ENCODE data around the genes OCM and ANKRD61.

DNA sequence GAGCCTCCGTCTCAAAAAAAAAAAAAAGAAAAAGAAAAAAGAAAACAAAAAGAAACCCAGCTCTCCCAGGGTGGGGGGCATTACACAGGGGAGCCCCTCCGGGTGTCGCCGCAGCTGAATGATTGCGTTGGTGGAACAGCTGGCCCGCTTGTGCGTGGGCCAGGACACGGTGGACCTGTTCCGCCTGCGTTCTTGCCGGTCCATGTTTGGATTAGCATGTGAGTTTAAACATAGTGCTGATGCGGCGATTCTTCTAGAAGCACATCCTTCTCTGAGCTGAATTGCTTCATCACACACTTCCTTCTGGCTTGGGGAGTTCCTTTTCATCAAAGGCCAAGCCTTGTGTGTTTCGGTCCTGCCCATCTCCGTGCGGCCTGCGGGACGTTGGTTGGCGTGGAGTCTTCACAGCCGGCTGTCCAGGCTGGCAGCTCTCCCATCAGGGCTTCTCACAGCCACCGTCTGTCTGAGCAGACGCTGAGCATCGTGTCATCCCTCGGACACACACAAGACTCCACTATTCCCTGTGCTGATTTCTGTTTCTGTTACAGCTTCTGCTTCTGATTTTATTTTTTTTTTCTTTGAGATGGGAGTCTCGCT lies 45.4 kb upstream of the SLC29A4 start:
- PRO-cap: bidirectional peak, plus-strand start at position 394 of the sequence, minus-strand start at position 204 of the sequence
- RAMPAGE, long total RNA, 3 experiments: no peak in any of the 3 experiments

DNA sequence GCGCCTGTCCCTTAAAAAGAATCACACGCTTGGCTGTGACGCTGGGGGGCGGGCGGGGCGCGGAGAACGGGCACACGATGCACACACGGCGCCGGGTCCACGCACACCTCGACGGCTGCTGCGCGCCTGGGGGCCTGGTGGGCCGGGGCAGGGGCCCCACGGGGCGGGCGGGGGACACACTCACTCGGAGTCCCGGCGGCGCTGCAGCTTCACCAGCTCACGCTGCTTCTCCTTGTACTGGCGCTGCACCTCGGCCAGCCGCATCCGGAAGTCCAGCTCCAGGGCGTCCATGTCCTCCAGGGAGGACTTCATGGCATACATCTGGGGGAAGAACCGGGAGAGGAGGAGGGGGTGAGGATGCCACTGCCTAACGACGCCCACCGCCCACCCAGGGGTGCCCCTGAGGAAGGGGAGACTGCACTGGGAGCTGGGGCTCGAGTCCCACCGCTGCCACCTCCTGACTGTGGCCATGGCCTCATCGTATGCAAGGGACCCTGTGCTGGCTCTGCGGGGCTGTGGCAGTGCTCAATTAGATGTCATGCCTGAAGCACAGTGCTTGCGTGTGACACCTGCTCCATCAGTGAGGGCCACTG lies 61.8 kb downstream of the TNRC18 start:
- PRO-cap: no peak
- RAMPAGE, long total RNA, 3 experiments: no peak in any of the 3 experiments

DNA sequence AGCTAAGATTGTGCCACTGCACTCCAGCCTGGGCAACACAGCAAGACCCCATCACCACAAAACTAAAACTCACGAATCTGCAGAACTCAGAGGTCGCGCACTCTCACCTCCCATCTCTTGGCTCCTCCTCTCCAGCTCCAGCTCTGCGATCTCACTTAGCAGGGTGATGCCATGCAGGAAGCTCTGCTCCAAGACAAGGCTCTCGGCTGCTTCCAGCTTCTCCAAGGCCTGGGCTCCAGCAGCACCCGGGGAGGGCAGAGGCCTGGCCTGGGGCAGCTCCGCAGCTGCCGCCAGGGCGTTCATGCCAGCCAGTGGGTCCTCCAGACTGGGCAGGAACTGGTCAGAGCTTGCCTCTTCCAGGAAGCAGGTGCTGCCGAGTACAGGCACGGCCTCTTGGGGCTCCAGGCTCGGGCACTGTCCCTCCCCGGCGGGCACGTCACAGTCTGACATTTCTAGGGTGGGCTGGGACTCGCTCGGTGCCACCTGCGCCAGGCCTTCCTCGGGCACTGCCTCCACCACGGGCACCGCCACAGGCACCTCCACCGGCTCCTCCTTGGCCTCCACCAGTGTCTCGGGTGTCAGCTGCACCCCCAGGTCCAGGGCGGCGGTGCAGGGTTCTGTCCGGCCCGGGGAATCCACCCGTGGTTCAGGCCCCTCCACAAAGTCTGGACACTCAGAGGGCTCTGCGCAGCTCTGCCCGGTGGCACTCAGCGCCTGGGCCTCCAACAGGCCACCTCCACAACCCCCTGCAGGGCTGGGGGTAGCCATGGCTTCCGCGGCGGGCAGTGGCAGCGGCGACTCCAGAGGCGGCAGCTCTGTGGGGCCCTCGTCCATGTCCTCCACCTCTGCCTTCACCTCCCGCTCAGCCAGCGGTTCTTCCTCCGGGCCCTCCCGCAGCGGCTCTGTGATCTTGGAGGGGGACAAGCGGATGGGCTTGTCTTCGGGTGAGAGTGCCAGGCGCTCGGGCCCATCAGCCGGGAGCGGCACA lies 53.1 kb downstream of the TNRC18 start:
- PRO-cap: no peak
- RAMPAGE, long total RNA, 3 experiments: no peak in any of the 3 experiments

GRCh38 chr7:5421588-5422615 lies 1.7 kb downstream of the TNRC18 start:
- PRO-cap: bidirectional peak, plus-strand start at chr7:5422132, minus-strand start at chr7:5422179; unidirectional peak, plus-strand start at chr7:5422574
- RAMPAGE, long total RNA, 3 experiments: no peak in any of the 3 experiments

DNA sequence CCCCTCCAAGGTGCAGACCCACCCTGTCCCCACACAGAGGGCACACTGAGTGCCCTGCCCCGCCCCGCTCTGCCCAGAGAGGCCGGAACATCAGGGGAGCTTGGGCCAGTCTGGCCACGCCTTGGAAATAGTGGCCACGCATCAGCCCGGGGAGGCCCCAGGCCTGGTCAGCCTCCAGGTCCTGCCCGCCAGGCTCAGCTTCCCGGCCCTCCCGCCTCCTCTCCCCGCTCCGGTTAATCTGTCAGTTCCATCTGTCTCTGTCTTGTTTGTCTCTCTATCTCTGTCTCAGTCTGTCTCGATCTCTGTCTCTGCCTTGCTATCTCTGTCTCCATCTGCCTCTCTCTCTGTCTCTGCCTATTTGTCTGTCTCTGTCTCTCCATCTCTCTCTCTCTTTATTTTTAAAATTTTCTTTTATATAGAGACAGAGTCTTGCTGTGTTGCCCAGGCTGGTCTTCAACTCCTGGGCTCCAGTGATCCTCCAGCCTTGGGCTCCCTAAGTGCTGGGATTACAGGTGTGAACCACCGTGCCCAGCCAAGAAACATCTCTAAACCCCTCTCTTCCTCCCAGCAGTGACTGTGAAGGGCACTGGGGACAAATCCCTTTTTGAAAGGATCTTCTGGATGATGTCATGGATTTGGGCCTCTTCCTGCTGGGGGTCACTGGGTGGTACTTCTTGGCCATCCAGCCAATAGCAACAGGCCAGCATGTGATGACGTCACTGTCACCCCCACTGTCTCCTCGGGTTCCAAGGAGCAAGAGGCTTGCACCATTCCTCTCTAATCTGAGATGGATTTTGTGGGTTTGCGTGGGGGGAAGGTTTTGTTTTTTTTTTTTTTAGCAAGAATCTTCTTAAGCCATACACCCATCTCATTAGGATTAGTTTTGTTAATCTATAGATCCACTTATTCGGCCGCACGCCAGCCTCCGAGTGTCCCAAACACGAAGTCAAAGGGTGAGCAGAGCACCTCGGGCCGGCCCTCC lies 29.1 kb upstream of the TNRC18 start:
- PRO-cap: no peak
- RAMPAGE, long total RNA, 3 experiments: no peak in any of the 3 experiments

DNA sequence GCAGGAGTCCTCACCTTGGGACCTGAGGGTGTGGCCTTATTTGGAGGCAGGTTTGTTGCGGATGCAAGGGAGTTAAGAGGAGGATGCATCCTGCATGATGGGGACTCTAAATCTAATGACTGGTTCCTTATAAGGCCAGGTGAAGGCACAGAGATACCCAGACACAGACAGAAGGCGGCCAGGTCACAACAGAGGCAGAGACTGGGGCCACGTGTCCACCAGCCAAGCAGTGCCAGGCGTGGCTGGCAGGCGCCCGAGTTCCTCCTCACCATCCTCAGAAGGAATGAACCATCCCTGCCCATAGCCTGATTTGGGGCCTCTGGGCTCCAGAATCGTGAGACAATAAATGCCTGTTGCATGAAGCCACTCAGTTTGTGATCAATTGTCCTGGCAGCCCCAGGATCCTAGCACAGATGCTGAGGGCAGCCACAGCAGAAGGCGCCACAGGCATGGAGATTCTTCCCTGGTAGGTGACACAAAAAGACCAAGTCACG lies 21.0 kb downstream of the FBXL18 start:
- PRO-cap: no peak
- RAMPAGE, long total RNA, 3 experiments: no peak in any of the 3 experiments

DNA sequence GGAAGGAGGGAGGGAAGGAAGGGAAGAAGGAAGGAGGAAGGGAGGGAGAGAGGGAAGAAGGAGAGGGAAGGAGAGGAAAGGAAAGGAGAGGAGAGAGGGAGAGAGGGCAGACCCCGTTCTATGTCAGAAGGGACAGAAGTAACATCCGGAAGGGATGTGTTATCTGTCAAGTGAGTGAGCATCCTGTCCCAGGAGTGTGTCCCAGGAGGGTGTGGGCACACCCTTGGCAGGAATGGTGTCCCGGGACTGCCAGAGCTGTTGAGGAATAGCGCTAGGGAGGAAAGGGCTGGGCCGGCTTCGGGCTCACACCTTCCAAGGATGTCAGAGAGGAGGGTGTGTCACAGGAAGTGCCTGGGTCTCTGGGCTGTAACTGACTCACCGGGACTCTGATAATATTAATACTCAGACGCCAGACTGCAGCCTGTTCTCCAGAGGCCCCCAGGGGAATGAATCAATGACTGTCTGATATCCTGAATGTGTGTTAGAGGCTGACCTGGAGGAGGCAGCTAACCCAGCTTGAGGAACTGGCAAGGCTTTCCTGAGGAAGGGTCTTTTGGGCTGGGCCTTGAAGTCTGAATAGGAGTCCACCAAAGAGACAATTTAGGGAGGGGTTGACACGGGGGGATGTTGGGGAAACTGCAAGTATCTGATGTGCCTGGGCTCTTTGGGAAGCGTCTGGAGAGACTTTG lies 18.9 kb upstream of the ACTB start:
- PRO-cap: unidirectional peak, plus-strand start at position 398 of the sequence
- RAMPAGE, long total RNA, 3 experiments: no peak in any of the 3 experiments

- PRO-cap: no peak
- RAMPAGE, long total RNA, 3 experiments: no peak in any of the 3 experiments
Observed at GRCh38 chr7:5605671-5606661, 13.3 kb downstream of the FSCN1 start.

GRCh38 chr7:5610337-5610855 lies 17.8 kb downstream of the FSCN1 start:
- PRO-cap: no peak
- RAMPAGE, long total RNA, 3 experiments: no peak in any of the 3 experiments

- PRO-cap: no peak
- RAMPAGE, long total RNA, 3 experiments: no peak in any of the 3 experiments
Observed at GRCh38 chr7:5633279-5633978, 40.8 kb downstream of the FSCN1 start.

DNA sequence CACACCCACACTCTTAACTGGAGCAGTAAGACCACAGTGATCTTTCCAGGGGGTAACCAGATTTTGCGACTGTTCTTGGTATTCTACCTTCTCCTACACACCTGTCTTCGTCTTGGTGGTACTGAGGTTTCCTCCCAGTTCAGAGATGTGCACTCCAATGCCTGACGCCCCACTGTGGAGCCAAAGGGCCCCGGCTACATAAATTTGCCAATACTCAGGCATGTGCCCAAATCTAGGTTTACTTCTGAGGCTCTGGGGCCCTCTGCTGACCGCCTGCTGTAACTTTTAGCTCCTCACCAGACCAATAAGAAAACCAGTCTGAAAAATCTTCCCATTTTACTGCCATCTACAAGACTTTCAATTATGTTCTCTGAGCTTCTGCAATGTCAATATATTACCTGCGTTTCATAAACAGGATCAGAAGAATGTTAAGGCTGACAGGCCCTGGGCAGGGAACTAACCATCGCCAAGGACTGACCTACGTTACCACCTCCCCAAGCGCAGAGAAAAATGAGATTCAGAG lies 85.4 kb downstream of the FSCN1 start:
- PRO-cap: no peak
- RAMPAGE, long total RNA, 3 experiments: no peak in any of the 3 experiments

DNA sequence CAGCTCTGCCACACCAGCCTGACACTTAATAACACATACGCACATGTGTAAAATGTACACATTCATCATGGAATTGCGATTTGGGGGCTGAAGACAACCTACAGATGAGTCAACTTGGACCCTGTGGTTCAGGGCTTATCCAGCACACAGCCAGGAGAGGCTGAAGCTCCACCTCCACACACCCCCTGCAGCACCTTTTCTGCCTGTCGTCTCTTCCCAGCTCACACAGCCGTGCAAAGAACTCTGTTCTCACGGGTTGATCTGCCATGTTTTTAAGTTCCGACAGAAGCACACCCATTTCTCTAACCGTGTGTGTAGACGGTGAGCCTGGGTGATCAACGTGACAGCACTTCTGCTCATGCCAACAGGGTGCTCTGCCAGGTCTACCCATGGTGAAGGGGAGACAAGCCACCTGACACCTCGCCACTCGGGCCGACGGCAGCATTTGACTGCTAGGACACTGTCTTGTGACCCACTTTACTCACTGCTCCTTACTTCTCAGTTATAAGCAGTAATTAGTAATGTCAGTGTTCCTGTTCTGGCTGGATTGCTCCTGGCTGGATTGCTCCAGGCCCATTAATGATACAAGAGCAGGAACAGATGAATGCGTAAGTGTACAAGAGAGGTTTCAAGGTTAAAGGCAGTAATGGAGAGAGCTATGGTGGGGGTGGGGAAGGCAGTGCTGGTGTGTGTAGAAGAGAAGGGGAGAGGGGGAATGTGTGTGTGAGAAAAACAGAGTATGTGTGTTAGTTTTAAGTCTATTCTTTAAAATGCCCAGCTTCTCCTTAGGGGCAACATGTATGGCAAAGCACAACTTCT lies 90.4 kb downstream of the RNF216 start:
- PRO-cap: bidirectional peak, plus-strand start at position 611 of the sequence, minus-strand start at position 354 of the sequence
- RAMPAGE, long total RNA, 3 experiments: no peak in any of the 3 experiments

GRCh38 chr7:5695132-5696261 lies 86.0 kb downstream of the RNF216 start:
- PRO-cap: unidirectional peak, minus-strand start at chr7:5695543
- RAMPAGE, long total RNA, 3 experiments: no peak in any of the 3 experiments

- PRO-cap: no peak
- RAMPAGE, long total RNA, 3 experiments: no peak in any of the 3 experiments
Observed at GRCh38 chr7:5880351-5880946, at the start of gene OCM. Gene OCM (plus strand): TSS chr7:5880798.

GRCh38 chr7:5987052-5987662 lies 16.7 kb upstream of the RSPH10B start:
- PRO-cap: no peak
- RAMPAGE, long total RNA, 3 experiments: no peak in any of the 3 experiments

DNA sequence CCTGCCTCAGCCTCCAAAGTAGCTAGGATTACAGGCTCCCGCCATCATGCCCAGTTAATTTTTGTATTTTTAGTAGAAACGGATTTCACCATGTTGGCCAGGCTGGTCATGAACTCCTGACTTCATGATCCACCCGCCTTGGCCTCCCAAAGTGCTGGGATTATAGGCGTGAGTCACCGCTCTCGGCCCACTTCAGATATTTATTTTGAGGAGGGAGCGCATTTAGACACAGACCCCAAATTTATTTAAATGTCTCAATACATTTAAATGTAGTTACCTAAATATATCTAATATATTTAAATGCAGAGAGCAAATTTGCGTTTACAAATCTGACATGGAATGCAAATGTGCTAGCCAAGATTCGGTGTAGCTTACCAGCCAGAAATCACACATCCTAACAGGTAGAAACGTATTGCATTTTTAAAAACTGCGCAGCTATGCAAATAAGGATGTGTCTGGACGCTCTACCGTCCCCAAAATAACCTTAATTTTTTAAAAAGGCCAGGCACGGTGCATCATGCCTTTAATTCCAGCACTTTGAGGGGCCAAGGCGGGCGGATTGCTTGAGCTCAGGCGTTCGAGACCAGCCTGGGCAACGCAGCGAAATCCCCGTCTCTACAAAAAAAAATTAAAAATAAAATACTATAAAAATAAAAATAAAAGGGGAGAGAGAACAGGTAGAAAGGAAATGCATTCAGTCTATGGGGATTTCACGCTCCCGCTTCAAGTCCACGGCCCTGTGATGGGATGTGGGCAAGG lies 701 bp downstream of the PMS2 start:
- PRO-cap: no peak
- RAMPAGE, long total RNA, 3 experiments: no peak in any of the 3 experiments

- PRO-cap: unidirectional peak, plus-strand start at chr7:6011692
- RAMPAGE, long total RNA, 3 experiments: no peak in any of the 3 experiments
Observed at GRCh38 chr7:6011296-6011976, 2.4 kb downstream of the AIMP2 start.

- PRO-cap: no peak
- RAMPAGE, long total RNA, 3 experiments: no peak in any of the 3 experiments
Observed at GRCh38 chr7:6026423-6027371, 4.5 kb upstream of the ANKRD61 start.

DNA sequence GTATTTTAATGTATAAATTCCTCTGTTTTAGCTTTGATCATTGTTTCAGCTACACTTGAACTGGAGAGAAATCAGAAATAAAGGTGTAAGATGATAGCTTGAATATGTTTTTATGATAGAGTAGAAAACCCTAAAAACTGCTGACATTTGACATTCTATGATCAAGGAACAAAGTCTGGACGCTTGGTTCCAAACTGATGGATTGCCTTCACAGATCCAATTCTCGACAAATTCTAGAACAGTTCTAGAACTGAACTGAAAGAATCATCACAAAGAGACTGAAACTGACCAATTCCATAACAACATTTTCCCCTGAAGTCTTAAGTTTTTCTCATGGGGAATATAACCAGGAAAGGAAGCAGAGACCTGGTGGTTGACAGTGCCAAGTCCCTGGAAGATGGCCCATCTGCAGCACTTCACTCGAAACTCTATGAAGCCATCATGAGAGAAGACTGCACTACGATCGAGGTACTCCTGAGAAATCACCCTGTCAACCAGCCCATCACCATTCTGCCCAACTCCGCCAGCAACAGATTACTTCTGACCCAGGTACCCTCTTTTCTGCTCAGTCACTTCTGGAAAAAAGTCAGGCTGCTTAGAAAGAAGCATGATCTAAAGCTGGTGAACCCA lies at the start of gene ANKRD61:
ANKRD61 (plus strand) TSS at position 334 of the 630 bp plus-strand sequence.
- PRO-cap: no peak
- RAMPAGE, long total RNA, 3 experiments: no peak in any of the 3 experiments

- PRO-cap: no peak
- RAMPAGE, long total RNA, 3 experiments: no peak in any of the 3 experiments
Observed at GRCh38 chr7:6106257-6106954, 1.7 kb downstream of the USP42 start.